ENCODE results near the gene FLCN.

DNA sequence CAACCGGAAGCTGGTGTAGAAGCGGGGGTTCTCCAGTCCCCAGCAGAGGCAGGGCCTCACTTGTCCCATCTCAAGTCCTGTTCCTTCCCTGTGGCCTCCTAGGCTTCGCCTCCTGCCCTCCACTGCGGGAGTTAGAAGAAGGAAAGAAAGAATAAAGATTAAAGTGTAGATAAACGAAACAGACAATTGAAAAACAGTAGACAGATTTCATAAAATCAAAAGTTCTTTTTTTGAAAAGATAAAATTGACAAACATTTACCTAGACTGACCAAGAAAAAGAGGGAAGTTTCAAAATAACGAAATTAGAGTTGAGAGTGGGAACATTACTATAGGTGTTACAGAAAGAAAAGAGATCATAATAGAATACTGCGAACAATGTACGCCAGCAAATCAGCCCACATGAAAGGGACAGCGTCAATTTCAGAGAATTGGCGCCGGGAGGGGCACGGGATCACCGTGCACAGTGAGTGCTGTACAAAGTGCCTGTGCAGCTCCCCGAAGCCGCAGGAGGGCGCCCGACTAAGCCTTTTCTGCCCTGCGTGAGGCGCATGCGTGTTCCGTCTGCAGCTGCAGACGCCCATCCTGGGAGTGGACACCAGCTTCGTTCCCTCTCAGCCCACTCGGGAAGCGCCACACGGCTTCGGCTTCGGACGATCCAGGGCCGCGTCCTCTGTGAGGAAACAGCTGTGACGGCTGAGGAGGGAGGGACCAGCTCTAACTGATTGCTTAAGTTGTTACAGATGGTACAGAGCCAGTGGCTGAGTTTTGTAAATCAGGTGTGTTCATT, 15.1 kb upstream of the ZNF287 start:
- RRBS, result no CpG with 5 or more reads among the region's 32 CpGs

- RRBS, result no CpG with 5 or more reads among the region's 12 CpGs
Measured at GRCh38 chr17:16973505-16974110, 1.7 kb upstream of the TNFRSF13B start.

DNA sequence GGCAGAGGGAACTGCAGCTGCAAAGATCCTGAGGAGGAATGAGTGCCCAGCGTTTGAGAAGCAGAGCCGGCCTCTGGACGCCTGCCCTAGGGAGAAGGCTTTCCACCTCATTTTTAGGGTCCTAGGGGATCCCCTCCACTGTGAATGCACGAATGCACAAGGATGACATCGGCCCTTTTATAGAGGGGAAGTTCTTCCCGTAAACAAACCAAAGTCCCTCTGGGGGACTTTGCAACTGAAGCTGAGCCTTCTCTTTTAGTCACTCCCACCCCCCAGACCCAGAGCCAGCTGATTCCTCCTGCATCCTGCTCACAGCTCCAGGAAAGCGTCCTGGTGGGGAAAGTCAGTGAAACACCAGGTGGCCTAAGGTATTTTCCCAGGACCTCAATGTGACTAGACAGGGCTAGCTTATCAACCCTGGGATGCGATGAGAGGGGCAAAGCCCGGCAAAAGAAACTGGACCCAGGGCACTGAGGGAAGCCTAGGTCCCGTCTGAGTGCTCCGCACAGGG, 13.1 kb upstream of the MPRIP start:
- RRBS, result no CpG with 5 or more reads among the region's 11 CpGs

GRCh38 chr17:17031952-17032416, 10.3 kb upstream of the MPRIP start:
- RRBS, result no CpG with 5 or more reads among the region's 7 CpGs

GRCh38 chr17:17055403-17056063, 13.3 kb downstream of the MPRIP start:
- RRBS, result no CpG with 5 or more reads among the region's 12 CpGs

DNA sequence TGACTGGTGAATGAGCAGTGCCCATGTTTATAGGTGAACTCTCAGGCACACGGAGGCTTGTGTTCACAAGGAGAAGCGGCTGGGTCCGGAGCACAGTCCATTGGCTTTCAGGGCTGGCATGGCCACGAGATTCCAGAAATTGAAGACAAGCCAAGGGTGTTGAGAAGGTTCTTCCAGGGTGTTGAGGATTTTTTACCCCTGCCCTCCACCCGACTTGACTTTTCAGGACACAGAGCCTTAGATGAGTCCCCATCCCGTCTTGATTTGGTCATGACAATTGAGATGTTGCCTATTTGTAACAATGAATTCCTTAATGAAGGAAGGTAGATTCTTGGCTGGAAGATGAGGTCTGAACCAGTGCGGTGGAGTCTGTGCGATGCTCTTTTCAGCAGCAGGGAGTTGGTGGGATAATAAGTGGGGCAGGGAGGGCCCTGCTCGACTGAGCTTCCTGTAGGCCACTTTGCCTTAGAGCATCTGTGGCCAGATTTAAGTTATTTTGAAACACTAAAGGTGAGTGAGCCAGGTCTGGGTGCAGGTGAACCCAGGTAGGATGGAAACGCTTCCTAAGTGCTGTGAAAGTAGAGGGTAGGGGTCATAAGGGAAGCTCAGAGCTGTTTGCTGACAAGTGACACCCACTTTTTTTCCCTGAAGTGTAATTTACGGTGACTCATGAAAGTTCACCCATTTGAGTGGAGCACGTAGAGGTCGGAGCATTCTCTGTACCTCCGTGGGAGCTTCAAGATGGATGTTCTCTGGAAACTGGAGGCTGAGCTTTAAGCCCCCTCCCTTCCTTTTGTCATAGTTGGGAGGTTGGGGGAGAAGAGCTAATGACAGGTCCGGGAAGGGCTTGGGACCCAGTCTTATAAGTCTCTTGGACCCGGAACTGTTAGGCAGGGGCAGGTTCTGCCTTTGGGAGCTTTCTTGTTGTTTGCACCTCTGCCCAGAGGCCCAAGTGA, 44.1 kb downstream of the MPRIP start:
- RRBS, result no CpG with 5 or more reads among the region's 16 CpGs

DNA sequence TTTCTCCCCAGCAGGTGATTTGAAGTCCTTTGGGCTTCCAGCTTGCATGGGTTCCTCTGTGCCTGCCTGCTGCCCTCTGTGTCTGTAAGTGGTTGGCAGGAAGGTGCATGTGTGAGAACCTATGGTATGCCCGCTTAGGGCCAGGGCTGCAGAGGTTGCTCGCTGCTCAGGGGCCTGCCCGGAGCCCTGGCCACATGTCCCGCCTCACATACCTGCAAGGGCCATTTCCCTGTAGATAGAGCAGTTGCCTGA, 65.5 kb downstream of the MPRIP start:
- RRBS, result no CpG with 5 or more reads among the region's 4 CpGs

DNA sequence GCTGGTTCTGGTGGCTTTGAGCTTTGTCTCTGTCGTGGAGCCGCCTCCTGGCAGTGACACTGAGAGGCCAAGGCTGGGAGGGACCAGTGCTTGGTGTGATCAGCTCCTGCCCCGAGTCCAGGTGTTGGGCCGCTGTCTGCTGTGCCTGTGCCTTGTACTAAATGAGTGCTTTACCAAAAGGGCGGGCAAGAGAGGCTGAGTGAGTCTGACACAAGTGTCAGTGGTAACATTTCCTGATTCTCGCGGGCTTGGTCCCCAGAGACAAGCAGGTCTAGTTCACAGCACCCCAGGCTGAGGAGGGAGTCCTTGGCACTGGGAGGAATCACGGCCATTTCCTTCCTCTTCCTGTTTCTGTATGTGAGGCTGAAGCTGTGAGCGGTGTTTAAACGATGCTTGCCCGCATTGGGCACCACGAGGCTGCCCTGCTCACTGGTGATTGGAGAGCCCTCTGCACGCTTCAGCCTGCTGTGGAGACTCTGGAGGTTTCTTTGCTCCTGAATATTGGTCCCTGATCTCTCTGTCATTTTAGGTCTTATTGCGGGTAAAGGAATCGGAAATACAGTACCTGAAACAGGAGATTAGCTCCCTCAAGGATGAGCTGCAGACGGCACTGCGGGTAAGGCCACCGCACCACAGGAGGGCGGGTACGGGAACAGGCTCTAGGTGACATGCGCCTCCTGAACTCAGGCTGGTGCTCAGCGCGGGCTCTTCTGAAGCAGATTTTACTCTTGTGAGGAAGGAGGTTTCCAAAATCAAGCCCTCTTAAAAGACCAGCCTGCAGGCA, 30.0 kb downstream of the PLD6 start:
- RRBS, result no CpG with 5 or more reads among the region's 23 CpGs

GRCh38 chr17:17205044-17205781, 920 bp downstream of the PLD6 start:
- RRBS, result 1% methylated on average over 12 of the region's 38 CpGs

GRCh38 chr17:17237044-17237584, at the start of gene FLCN:
Gene FLCN, minus strand, starts transcription at chr17:17237168.
- RRBS, result under 1% methylated on average over 7 of the region's 34 CpGs

GRCh38 chr17:17376968-17378047, 74.1 kb downstream of the NT5M start:
- RRBS, result 28% methylated on average over 3 of the region's 24 CpGs

GRCh38 chr17:17383443-17384353, 80.5 kb downstream of the NT5M start:
- RRBS, result 87% methylated on average over 3 of the region's 61 CpGs

DNA sequence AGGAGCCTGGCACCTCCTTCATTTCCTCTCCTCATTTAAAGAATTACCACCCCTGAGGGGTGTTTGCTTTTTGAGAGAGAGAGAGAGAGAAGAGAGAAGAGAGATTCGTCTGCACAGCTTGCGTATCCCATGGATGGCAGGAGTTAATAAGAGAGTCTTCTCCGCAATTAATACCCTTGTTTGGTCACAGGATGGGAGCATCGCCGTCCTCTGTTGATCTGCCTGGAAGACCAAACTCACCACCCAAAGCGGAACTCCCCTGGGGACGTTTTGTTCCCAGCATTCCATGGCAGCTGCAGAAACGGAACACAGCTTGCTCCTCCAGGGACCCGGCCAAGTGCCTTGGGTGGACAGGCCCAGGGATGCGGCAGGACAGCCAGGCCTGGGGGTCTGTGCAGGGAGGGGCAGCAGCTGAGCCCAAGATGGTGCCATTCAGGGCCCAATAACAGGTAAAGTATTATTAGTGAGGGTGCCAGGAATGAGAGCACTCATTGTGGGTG, 83.0 kb downstream of the NT5M start:
- RRBS, result no CpG with 5 or more reads among the region's 10 CpGs

DNA sequence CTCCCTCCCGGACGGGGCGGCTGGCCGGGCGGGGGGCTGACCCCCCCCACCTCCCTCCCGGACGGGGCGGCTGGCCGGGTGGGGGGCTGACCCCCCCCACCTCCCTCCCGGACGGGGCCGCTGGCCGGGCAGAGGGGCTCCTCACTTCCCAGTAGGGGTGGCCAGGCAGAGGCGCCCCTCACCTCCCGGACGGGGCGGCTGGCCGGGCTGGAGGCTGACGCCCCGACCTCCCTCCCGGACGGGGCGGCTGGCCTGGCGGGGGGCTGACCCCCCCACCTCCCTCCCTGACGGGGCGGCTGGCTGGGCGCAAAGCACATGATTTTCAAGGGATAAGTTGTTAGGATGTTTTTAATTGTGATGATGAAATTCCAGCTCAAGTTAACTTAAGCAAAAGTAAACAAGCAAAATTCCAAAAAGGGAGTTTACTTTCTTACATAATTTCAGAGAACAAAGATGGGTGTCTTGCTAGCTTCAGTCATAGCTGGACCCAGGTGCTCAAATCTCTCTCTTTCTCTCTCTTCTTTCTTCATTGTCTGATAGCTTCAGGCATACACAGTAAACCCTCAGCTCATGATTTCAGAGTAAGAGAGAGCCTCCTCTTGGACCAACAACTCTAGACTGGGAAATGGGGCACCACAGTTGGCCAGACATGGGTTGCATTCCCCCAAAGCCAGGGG, 33.7 kb upstream of the MED9 start:
- RRBS, result no CpG with 5 or more reads among the region's 27 CpGs

DNA sequence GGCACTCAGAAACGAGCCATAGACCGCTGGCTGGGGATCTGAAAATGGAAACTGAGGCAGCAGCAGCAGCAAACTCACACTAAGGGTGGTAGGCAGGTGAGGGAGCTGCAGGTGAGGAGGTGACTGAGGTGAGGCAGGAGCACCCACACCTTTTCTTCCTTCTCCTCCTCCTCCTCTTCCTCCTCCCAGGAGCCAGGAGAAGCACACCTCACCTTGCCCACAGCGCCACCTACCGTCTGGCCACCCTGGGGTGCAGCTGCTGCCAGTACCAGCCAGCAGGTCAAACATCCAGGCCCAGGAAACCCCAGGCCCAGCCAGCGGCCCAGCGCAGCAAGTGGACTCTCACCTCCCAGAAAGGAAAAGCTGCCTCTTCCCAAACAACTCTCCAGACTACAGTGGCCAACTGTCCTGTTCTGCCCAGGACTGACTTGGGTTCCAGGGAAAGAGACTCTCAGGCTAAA, 22.8 kb downstream of the PEMT start:
- RRBS, result no CpG with 5 or more reads among the region's 6 CpGs

- RRBS, result 92% methylated on average over 2 of the region's 11 CpGs
Measured at GRCh38 chr17:17570827-17571381, 20.6 kb downstream of the PEMT start.

DNA sequence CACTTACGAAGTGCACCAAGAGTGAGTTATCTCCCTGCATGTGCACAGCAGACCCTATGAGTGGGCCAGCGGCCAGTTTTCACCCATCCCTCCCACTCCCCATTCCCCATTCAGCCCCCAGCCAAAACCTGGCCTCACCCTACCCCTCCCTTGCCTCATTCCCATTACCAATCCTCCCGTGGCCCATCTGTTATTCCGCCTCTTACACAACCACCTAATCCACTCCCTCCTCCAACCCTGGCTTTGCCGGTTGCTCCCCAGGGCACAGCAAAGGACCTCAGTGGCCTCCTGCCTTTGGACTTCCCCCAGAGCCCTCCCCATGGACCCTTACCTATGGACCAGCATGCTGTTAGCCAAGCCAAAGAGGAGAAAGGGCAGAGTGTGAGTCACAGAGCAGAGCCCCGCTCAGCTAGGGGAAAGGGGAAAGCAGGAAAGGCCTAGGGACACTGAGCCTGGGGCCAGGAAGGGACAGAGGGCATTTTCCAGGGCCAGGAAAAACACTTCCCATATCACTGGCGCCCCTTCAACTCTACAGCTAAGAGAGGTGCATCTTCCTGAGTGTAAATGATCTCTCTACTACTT, 10.8 kb downstream of the PEMT start:
- RRBS, result no CpG with 5 or more reads among the region's 7 CpGs

DNA sequence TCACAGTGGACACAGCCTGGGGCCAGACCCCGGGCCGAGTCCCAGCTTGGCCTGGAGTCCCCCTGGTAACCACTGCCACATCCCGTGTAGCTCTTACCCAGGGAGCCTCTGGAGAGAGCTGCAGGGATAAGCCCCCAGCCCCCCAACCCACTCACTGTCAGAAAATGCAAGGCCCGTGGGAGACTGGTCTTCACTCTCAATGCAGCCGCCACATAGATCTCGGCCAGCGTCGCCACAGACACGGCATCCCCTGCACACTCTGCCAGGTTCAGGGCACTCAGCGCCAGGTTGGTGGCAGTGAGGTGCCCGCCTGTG, 20.8 kb downstream of the SREBF1 start:
- RRBS, result no CpG with 5 or more reads among the region's 11 CpGs

DNA sequence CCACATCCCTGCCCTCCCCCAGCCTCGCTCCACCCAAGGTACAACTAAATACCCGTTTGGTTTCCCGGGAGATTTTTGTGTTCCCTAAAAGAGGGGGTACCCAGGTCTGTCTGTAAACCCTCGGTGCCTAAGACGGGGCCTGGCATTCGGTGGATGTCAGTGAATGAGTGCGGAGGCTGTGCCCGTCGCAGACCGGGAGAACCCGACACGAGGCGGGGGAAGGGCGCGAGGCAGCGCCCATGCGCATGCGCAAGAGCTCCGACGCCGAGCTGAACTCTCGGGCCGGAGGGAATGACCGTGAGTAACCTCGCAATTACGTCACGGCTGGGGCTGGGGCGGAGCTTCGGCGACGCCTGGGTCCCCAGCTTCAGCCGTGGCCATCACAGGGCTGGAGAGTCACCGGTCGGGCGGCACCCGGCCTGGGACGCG, 744 bp downstream of the SREBF1 start:
- RRBS, result 1% methylated on average over 13 of the region's 38 CpGs

All from BE2C (cell line).